HCT116 (cell line): ENCODE data around the gene FAM83D.

DNA sequence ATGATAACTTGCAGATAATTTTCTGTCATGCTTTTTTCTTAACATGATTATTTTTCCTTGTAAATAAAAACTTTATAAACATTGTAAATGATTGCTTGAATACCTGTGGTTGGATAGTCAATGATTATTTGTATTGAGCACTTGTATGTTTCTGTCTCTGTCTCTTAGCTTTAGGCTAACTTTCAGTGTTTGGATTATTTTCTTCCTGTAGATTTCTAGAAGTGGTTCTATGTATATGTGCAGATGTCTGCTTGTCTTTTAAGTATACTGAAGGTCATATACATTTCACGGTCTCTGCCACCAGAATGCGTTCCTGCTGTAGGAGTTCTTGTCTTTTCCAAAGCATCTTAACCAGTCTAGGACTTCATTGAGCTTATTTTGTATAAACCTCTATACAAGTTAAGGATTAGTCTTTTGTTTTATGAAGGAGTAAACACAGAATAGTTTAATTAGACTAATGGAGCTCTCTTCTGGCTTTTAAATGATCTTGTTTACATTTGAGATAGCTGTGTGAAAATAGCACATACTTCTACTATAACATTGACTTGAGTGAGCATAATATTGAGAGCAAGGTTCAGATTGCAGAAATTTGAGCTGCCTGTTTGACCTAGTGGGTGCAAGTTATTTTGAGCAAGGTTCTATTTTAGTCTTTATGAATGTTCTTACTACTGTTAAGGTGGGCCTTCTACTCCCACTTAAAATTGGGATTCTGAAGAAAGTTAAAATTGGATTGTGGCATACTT is 41.5 kb downstream of the RPRD1B start:
- RRBS = no CpG with 5 or more reads among the region's 2 CpGs

- RRBS = no CpG with 5 or more reads among the region's 5 CpGs
These were observed 55.1 kb downstream of the TGM2 start for GRCh38 chr20:38109805-38110632.

GRCh38 chr20:38126943-38127914 is 37.8 kb downstream of the TGM2 start:
- RRBS = no CpG with 5 or more reads among the region's 12 CpGs

DNA sequence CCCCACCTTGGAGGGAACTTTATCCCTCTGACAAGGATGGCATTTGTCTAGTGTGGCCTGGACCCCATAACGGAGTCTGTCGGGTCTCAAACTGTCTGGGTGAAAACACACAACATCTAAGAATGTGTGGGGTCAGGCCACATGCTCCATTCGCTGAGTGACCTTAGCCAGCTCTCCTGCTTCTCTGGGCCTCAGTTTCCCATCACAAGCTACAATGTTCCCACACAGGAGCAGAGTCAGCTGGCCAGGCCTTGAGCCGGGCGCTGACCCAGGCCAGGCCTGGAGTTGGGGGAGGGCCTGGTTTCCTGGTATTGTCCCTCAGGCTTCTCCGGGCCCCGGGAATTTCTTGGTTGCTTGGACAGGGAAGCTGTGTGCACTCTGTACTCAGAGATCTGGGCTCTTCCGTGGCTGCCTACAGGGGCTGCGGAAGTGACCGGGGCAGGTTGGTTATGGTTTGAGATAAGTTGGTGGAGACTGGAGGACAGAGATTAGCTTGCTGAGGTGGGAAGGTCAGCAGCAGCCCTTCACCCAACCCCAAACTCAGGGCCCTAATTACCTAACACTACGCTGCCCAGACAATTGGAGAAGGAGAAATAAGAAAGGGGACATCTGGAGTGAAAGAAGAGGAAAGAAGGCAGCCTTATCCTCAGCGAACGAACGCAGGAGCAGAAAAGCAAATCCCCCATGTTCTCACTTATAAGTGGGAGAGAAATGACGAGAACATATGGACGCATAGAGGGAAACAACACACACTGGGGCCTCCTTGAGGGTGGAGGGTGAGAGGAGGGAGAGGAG is 6.3 kb downstream of the TGM2 start:
- RRBS = 98% methylated on average over 3 of the region's 16 CpGs

DNA sequence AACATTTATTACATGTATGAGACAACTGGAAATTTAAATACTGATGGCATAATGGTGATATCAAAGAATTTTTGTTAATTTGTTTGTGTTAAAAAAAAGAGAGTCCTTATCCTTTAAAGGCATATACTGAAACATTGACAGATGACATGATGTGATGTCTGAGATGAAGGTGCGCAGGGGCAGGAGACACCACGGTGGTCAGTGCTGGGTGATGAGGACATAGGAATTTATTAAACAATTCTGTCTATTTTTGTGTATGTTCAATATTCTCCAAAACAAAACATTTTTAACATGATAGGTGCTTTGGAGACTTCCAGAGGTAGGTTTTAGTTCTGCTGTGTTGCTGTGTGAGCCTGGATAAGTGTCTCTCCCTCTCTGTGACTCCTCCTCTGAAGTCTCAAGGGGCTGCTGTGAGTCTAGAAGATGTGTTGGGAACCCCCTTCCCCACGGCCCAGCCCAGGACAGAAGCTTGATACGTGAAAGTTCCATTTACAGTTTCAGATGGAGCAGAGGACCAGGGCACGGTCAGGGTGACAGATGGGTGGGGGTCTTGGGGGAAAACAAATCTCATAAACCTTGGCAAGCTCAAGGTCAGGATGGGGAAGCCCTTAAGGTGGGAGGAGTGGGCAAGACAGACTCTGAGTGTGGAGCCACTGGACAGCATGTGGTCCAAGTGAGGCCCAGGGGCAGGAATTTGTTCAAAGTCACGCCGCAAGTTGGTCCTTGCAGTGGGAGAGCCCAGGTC is 2.3 kb downstream of the TGM2 start:
- RRBS = no CpG with 5 or more reads among the region's 7 CpGs

DNA sequence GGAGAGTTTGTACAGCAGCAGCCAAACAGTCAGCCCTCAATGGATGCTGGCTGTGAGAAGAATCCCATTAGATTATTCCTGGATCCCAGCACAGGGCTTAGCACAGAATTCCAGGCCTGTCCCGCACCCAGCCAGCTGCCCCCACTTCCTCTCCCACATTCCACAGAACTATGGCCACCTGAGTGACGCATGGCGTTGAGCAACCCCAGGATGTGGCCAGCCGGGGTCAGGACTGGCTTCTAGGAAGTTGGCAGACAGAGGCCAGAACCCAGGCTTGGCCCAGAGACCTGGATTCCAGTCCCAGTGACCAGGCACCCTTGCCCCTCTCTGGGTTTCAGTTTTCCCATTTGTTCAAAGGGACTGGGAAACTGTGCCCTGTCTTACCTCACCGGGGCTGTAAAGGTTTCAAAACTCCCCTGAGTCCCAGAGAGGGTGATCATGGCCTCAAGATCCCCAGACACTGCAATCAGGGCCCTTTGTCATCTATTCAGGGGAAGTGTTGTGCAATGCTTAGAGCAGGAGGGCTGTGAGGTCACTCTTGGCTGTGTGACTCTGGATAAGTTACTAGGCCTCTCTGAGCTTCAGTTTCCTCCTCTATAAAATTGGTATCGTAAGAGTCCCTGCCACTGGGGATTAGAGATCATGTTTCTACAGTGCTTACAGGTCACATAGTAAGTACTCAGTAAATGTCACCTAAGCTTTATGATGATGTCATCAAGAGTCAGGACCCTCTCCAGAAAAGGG is 3.1 kb upstream of the TGM2 start:
- RRBS = no CpG with 5 or more reads among the region's 6 CpGs

GRCh38 chr20:38446376-38447336 is 26.0 kb upstream of the RALGAPB start:
- RRBS = 2% methylated on average over 9 of the region's 62 CpGs

DNA sequence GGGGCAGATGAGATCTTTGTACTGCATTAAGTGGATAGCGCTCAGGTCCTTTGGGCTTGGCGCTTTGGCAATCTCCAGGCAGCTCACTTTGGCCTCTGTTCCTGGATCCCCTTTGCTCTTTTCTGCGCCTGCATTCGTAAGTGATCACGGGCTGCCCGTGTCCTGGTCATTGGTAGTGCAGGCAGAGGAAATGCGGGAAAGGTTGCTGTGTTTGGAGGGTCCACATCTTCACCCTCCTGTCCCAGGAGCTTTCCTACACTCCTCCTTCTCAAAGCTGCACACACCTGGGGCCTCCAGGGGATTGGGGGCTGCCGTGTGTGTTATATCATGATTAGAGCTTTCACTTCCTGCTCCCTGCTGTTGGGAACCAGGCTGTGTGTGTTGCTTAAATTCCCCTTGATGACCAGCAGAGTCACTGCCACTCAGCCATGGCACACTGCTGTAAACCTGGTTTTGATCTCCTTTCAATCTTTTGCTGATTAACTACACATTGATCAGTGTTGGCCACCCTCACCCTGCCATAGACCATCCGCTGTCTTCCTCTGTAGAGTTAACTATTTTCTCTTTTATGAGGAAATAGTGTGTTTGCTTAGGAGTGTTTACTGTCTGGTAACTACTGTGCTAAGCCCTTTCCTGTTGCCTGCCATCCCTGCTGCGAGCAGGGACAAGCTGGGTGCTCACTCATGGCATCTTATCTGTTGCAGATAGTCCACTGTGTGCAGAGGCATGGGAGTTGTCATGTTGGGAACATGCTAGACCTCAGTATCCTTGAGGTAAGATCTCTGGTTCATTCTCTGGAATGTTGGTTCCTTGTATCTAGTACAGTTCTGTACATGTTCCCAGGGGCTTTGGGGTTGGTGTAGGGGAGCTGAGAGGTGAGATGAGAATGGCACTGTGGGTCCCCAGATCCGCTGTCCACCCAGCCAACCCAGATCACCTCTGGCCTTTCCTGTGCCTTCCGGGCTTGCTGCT is 24.4 kb upstream of the RALGAPB start:
- RRBS = no CpG with 5 or more reads among the region's 12 CpGs

GRCh38 chr20:38449104-38449751 is 23.4 kb upstream of the RALGAPB start:
- RRBS = no CpG with 5 or more reads among the region's 6 CpGs

GRCh38 chr20:38532781-38533188 is 48.2 kb upstream of the ADIG start:
- RRBS = no CpG with 5 or more reads among the region's 4 CpGs

GRCh38 chr20:38806777-38807740 is 1.6 kb downstream of the PPP1R16B start:
- RRBS = no CpG with 5 or more reads among the region's 37 CpGs

GRCh38 chr20:38925920-38927227 is at the start of gene FAM83D:
Gene FAM83D (plus strand): TSS chr20:38926417.
- RRBS = 5% methylated on average over 25 of the region's 128 CpGs

GRCh38 chr20:38941755-38942812 is 15.9 kb downstream of the FAM83D start:
- RRBS = no CpG with 5 or more reads among the region's 9 CpGs

- RRBS = no CpG with 5 or more reads among the region's 2 CpGs
These were observed 23.6 kb downstream of the DHX35 start for GRCh38 chr20:38985486-38986371.

GRCh38 chr20:39023632-39024083 is 61.5 kb downstream of the DHX35 start:
- RRBS = no CpG with 5 or more reads among the region's 8 CpGs

GRCh38 chr20:40470435-40471074 is 218.5 kb downstream of the MAFB start:
- RRBS = no CpG with 5 or more reads among the region's 12 CpGs

- RRBS = no CpG with 5 or more reads among the region's 3 CpGs
These were observed 104.6 kb downstream of the MAFB start for GRCh38 chr20:40584334-40584987.

- RRBS = no CpG with 5 or more reads among the region's 30 CpGs
These were observed 69.9 kb downstream of the MAFB start for GRCh38 chr20:40619050-40619700.

DNA sequence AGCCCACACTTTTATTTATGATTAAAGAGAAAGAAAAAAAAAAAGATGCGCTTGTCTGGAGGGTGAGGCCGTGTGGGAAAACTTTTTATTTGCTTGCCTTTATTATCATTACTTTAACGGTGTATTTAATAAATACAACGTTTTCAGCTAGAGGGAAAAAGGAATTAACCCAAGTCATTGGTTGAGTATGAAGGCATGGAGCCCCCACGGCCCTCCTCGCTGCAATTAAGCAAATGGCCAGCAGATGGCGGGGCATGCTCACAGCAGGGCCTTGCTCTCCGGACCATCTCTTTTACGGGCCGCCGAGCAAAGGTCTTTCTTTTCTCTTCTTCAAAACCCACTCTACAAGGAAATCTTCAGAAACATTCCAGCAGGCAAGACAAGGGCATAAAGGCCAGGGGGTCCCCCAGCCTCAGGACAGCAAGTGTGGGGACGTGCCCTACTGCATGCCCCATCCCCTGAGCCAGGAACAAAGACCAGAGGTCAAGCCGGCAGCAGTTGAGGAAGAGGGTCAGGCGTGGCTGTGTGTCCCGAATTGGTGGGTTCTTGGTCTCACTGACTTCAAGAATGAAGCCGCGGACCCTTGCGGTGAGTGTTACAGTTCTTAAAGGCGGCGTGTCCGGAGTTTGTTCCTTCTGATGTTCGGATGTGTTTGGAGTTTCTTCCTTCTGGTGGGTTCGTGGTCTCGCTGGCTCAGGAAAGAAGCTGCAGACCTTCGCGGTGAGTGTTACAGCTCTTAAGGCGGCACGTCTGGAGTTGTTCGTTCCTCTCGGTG is 59.8 kb upstream of the TOP1 start:
- RRBS = no CpG with 5 or more reads among the region's 30 CpGs